OCI-LY7 (cell line): Measurements from ENCODE around the genes BCL7C and COX6A2.

GRCh38 chr16:30570280-30570596, 1.3 kb downstream of the ZNF688 start:
- PRO-cap, result no peak
- RAMPAGE, long total RNA, result no peak

DNA sequence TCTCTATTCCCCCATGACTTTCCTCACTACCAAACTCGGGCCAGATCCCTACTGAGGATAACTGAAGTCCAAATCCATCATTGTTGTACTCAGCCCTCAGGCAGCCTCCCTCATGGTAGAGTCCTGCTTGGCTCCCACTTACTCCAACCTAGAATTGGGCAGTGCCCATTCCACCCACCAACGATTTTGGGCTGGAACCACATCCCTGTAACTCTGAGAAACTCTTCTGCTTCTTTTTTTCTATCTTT, 1.2 kb downstream of the PRR14 start:
- PRO-cap, result no peak
- RAMPAGE, long total RNA, result no peak

GRCh38 chr16:30658553-30659594, 643 bp downstream of the FBRS start:
- PRO-cap, result bidirectional peak, plus-strand start at chr16:30658718, minus-strand start at chr16:30658595; unidirectional peak, plus-strand start at chr16:30659149
- RAMPAGE, long total RNA, result no peak

GRCh38 chr16:30660534-30660686, 2.2 kb downstream of the FBRS start:
- PRO-cap, result no peak
- RAMPAGE, long total RNA, result no peak

- PRO-cap, result no peak
- RAMPAGE, long total RNA, result no peak
These were observed 8.7 kb downstream of the FBRS start for GRCh38 chr16:30666902-30667430.

DNA sequence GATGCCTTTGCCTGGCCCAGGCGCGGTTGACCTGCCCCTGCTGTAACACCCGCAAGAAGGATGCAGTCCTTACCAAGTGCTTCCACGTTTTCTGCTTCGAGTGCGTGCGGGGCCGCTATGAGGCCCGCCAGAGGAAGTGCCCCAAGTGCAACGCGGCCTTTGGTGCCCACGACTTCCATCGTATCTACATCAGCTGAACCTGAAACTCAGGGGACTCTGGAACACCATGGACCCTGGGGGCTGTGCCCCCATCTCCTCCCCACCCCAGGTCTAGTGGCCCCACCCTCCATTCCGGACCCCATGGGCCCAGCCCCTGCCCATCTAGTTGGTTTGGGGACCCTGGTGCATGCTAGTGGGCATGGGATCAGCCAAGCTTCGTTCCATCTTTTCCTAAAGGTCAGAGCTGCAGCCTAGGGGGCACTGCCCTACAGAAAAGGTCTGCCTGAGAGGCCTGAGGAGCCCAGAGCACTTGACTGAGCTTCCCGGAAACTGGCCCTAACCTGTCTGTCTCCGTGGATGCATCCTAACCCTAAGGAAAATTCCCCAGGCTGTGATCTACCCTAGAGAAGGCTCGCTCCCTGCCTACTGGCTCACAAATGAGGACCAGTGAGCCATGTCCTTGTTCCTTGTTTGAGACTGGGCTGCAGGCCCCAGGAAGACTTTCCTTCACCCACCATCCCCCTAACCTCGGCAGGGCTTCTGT, 11.9 kb downstream of the RNF40 start:
- PRO-cap, result no peak
- RAMPAGE, long total RNA, result no peak

- PRO-cap, result no peak
- RAMPAGE, long total RNA, result no peak
These were observed 19.1 kb upstream of the ZNF629 start for GRCh38 chr16:30805997-30806537.

- PRO-cap, result bidirectional peak, plus-strand start at chr16:30894353, minus-strand start at chr16:30894027
- RAMPAGE, long total RNA, result no peak
These were observed at the start of gene BCL7C for GRCh38 chr16:30893773-30894558. TSS of gene BCL7C (minus strand) at chr16:30894077.

DNA sequence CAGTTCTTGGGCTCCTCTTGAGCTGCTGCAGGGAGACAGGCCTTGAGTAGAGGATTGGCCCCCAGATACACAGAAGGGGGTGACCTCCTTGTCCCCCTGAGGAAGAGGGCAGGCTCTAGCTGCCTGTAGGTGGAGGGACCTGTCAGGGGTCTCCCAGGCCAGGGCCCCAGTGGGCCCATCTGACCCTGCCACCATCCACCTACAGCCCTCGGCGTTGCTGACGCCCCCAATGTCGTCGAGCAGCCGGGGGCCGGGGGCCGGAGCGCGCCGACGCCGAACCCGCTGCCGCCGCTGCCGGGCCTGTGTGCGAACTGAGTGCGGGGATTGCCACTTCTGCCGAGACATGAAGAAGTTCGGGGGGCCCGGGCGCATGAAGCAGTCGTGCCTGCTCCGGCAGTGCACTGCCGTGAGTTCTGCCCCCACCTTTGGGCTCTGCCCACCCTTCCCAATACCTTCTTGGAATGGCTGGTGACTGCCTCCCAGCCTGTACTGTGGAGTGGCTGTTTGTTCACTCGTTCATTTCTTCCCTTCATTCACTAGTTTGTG, 2.2 kb downstream of the FBXL19 start:
- PRO-cap, result no peak
- RAMPAGE, long total RNA, result no peak

DNA sequence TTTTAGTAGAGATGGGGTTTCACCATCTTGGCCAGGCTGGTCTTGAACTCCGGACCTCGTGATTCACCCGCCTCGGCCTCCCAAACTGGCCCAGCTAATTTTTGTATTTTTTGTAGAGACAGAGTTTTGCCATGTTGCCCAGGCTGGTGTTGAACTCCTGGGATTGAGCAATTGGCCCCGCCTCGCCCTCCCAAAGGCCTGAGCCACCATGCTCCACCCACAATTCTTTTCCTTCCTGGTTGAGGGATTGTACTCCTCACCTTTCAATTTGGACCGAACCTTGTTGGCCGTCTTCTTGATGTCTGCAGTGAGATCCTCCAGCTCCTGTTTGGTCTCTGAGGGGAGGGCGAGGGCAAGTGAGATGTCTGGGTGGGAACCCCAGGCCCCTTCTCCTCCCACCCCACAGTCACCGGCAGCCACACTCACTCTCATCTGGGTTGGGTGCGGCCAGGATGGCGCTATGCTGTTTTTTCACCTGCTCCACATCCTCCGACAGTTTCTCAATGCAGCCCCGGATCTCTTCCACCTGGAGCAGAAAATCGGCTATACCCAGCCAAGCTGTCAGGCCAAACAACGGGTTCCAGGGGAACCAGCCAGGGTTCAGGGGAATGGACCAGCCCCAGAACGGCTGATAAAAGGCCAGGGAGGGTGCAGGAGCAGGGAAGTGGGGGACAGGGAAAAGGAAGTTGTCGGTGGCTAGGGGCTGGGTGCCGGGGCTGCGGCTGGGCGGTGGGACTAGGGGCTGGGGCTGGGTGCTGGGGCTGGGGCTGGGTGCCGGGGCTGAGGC, 9.6 kb downstream of the STX1B start:
- PRO-cap, result no peak
- RAMPAGE, long total RNA, result no peak

DNA sequence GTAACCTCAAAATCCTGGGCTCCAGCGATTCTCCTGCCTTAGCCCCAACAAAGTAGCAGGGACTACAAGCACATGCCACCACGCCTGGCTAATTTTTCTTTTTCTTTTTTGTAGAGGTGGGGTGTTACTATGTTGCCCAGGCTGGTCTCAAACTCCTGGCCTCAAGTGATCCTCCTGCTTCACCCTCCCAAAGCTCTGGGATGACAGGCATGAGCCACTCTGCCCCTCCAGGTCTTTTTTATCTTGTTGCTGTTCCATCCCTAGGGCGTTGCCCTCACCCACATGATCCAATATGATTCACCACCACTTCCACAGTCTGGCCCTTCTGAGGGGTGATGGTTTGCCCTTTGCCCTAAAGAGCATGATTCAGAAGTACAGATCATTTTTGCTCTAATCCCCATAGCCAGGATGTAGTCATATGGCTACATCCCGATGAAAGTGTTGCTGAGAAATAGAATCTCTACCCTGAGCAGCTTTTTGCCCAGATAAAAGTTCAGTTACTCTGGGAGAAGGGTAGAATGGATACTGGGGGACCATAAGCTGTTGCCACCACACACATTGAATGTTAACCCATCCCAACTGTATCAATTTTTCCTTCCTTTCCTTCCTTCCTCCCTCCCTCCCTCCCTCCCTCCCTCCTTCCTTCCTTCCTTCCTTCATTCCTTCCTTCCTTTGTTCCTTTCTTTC, 18.8 kb downstream of the STX4 start:
- PRO-cap, result no peak
- RAMPAGE, long total RNA, result no peak

GRCh38 chr16:31184724-31185071, 4.8 kb downstream of the FUS start:
- PRO-cap, result no peak
- RAMPAGE, long total RNA, result no peak

DNA sequence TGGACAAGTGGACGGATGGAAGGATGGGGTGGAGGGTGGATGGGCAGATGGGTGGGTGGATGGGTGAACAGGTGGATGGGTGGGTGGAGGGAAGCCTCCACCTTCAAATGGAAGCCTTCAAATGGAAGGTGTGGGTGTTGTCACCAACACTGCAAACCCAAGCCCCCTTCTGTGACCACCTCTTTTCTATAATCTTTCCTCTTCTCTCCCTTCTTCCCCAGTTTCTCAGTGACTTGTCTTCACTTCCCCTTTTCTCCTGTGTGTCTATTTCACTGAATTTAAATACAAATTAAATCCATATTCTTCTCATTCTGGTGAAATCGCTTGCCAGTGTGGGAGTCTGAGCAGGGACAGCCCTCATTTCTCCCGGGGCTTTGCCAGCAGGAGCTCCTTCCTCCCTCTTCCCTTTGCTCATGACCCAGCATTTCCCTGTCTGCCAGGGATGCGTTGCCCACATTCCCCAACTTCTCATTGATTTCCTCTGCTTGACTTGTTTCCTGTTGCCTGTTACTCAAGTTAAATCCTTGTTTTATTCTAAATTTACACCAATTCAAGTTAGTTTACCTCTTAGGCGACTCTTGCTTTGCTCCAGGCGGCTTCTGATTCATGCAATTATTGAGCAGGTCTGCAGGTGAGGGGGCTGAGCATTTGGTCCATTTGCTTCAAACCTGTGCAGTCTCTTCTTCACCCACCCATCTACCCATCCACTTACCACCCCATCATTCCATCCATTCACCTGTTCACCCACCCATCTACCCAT, 6.3 kb upstream of the ITGAX start:
- PRO-cap, result no peak
- RAMPAGE, long total RNA, result no peak

- PRO-cap, result no peak
- RAMPAGE, long total RNA, result no peak
These were observed 9.1 kb upstream of the ITGAD start for GRCh38 chr16:31384019-31384497.

DNA sequence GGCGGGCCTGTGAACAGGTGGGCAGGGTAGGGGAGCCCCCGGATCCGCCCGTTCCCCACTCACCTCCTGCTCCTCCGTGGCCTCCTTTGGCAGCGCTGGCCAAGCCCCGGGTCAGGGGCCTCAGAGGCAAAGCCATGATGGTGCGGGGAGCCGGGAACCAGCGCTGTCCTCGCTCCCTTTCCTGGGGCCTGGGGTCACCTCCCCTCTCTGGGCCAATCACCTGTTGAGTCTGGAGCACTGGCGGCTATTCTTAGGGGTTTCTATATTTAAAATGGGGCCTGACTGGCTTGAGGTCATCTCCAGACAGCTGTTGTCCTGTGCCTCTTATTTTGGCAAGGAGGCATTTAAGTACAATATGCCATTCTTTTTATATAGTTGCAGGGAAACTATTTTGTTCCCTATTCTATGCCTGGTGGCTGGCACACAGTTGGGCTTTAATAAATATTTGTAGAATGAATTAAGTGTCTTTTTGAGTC, at the start of gene COX6A2:
Gene COX6A2 (minus strand): TSS at position 171 of the 476 bp plus-strand sequence.
- PRO-cap, result no peak
- RAMPAGE, long total RNA, result no peak

DNA sequence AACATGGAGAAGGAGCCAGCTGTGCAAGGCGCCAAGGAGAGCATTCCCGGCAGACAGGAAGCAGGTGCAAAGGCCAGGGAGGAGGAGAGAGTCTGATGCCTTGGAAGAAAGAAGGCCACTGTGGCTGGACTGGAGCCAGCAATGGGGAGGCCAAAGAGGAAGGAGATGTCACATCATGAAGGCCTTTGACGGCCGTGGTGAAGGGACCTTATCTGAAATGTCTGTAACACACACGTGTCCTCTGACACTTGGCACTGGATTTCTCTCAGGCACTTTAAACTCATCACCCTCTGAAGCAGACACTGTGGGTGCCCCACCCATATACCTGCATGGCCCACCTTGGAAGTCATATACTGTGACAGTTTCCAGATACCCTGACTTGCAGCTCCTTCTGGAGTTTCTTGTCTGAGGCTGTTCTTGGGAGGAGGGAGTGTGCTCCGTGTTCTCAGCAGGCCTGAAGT, 2.0 kb upstream of the SLC5A2 start:
- PRO-cap, result no peak
- RAMPAGE, long total RNA, result no peak

GRCh38 chr16:31491878-31492426, 9.0 kb downstream of the SLC5A2 start:
- PRO-cap, result no peak
- RAMPAGE, long total RNA, result no peak

DNA sequence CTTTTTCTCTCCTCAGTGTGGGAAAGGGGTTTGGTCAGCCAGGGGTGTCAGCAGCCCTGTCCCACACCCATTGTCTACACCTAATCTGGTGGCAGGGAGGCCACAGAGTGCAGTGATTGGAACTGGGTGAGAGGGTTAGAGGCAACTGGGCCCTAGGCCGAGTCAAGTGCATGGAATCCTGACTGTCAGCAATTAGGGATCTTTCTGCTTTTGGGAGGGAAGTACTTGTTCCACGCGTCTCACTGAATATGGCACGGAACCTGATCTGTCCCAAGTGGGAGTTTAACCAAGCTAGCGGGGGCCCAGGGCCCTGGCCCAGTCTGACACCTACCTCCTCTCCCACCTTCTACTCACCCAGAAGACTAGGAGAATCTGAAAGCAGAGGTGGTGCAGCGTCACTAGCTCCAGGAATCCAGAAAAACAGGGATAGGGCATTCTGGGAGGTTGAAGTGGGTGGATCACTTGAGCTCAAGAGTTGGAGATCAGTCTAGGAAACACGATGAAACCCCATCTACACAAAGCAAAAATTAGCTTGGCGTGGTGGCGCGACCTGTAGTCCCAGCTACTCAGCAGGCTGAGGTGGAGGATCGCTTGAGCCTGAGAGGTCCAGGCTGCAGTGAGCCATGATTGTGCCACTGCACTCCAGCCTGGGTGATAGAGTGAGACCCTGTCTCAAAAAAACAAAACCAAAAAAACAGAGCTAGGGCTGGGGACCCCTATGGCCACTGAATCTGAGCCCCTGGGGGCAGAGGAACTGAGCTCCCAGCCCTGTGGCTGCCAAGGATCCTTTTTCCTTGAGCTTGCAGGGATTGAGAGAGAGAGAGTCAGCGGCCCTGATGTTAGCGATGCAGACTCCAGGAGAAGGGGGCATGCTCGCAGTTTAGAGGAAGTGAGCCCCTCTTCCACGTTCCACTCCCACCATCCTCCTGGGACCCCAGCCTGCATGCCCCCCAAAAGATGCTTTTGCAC, 2.8 kb upstream of the KRBOX5 start:
- PRO-cap, result no peak
- RAMPAGE, long total RNA, result no peak

DNA sequence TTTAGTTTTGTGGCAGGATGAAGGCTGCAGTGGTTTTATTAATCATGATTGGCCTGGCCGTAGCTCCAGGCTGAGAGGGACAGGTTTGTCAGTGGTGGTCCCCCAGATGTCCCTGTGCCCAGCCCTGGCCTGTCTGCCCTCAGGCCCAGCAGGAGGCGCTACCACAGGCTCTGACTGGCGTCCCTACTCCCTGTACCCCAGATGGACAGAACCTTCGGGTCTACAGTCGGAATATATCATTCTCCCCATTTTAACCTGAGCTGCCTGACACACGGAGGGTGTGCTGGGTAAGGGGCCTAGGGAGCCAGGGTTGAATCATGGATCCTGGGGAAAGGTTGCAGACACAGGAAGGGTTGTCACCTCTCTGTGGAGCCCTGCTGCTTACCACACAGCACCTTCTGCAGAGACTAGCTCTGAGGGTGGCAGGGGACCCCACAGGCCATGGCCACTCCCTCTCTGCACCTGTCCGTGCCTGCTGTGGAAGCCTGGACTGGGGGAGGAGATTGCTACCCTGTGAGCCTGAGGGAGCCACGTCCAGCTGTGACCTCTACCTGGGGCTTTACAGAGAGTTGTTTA, 1.7 kb upstream of the KRBOX5 start:
- PRO-cap, result no peak
- RAMPAGE, long total RNA, result no peak

DNA sequence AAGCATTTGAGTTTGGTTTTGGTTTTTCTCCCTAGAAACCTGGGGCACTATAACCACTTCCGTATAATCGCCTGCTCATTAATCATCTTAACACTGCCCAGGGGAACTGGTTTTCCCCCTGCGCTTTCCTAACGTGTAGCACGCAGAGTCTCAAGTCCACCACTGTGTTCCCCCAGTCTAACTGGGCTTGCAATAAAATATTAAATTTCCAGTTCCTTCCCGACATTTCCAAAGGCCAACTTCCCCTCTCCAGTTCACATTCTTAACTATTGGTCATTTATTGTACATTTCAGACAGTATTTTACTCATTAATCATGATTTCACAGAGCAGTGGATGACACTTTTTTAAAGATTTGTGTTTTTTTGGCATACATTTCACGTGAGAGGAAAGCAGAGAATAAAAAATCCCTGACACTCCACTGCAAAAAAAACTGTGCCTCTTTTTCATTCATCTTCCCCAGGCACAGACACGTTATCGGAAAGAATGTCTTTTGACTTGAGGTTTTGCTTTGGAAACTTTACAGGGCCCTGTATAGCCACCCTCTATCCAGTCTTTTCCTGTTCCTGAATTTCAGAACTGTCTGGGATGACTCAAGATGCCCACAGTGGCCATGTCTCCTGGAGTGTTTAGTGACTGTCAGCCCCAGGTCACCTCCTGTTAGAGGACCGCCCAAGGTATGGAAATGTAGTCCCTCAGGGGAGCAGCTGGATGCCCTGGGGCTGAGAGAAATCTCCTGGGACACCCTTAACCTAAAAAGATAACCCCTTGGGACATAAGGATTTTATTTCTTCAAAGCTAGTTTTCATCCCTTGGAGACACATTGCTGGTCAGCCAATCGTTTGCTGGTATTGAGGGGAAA, 1.3 kb downstream of the ZNF267 start:
- PRO-cap, result bidirectional peak, plus-strand start at position 109 of the sequence, minus-strand start outside the sequence
- RAMPAGE, long total RNA, result no peak